Ileum (tissue), 1 donor: ENCODE results near the gene CTNNA1.

GRCh38 chr5:137333147-137333461, 166.0 kb downstream of the SPOCK1 start:
- PRO-cap, result no peak

DNA sequence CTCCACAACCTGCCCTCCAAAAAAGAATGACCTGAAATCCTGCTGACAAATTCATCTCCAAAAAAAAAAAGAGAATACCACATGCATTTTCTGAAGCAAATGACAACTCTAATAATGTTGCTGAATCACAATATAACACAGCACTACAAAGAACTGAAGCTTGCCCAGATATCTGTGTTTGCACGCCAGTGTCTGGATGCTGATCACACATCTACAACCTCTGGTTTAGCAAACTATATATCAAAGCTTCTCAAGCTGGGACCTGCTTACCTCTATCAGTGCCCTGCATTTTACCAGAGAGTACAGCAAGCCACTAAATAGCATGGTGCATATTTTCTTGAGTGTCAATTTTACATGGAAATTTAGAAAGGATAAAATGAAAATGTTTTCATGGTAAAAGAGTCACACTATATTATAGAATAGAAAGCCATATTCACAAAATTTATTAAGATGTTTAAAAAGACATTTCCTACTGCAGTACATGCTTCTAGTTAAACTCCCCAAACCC, 73.7 kb downstream of the SPOCK1 start:
- PRO-cap, result no peak

DNA sequence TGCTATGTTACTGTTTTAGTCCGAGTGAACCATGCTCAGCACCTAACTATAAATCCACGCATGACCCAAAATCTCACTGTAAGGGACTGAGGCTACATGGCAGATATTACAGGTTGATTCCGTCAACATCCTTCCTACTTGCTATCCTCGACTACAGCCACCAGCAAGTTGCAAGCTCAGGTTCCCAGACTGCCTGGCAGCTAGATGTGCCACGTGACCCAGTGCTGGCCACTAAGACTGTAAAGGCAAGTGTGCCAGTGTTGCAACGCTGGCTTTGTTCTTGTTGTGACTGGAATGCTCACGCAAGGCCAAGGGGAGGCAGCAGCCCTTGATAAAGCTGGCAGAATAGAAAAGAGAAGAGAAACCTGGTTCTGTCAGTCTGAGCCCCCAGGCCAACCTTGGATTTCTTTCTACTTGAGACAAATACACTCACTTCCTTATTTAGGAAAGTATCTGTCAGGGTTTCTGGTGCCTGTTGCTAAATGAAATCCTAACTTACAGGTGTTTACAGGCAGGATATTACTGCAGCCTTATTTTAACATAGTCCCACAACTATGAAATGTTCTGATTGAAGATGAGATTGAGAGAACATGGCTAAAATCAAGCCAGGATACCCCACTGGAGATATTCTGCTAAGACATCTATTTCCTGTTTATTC, 113.0 kb downstream of the KLHL3 start:
- PRO-cap, result no peak

GRCh38 chr5:137671950-137672478, 63.9 kb downstream of the KLHL3 start:
- PRO-cap, result no peak

GRCh38 chr5:137695817-137696486, 39.9 kb downstream of the KLHL3 start:
- PRO-cap, result no peak

- PRO-cap, result unidirectional peak, plus-strand start at chr5:137801261
These were observed 46.8 kb upstream of the HNRNPA0 start for GRCh38 chr5:137800930-137801397.

DNA sequence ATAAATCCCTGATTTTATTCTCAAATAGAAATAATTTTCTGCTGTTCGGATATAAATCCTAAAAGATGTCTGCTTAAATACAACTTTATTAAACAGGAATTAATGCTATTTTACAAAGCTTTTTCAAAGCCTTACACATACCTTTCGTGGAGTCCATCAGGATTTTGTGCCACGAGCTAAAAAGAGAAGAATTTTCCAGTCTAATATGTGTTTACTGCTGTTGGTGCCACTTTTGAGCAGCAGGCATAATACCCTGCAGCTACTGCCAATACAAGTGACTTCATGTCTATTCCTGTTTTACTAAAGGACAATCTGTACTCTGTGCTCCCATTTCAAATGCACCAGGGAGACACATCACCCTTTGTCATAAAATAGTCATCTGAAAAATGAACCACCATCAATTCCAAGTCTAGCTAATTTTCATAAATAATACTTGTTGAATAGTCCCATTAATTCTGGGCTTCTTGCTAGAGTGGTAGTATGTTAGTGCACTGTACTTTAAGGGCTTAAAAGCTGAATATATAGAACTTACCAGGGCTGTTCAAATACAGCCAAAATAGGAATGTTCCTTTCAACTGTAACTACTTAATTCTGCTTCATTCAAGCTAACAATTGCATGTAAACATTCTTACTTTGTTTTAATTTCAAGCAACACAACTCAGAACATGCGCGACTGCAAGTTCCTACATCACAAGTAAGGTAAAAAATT, 8.9 kb upstream of the PKD2L2 start:
- PRO-cap, result no peak

GRCh38 chr5:138032045-138032621, 746 bp downstream of the FAM13B start:
- PRO-cap, result bidirectional peak, plus-strand start at chr5:138032403, minus-strand start at chr5:138032275

GRCh38 chr5:138187690-138188377, 8.9 kb downstream of the KIF20A start:
- PRO-cap, result no peak

- PRO-cap, result no peak
These were observed 3.1 kb upstream of the KDM3B start for GRCh38 chr5:138349187-138349970.

- PRO-cap, result no peak
These were observed 16.7 kb downstream of the KDM3B start for GRCh38 chr5:138369177-138369576.

DNA sequence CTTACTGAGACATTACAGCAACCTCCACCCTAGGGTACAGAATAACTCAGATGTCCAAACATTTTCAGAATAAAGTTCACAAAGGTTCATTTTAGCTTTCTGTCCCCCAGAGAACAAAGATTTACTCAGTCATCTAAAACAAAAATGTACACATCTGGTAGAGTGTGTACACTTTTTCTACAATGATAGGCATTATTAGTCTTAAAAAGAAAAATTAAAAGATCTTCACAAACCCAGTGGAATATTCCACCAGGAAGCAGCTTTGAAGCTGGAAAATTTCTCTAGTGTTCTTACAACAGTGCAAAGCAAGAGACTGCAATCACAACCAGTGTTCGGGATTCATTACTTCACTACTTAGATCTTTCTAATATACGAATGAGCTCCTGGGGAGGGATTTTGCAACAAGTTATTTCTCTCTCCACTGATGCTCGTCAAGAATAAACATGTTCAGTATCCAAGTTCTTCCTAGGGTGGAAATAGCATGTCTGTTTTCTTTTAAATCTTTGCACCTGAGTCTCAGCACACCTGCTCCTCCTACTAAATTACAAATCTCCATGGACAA, 8.8 kb downstream of the ETF1 start:
- PRO-cap, result no peak

GRCh38 chr5:138564251-138565142, 10.7 kb downstream of the HSPA9 start:
- PRO-cap, result no peak

GRCh38 chr5:138752760-138753532, at the start of gene CTNNA1:
Gene CTNNA1, plus strand, starts transcription at chr5:138753425.
- PRO-cap, result bidirectional peak, plus-strand start at chr5:138753433, minus-strand start at chr5:138753019

DNA sequence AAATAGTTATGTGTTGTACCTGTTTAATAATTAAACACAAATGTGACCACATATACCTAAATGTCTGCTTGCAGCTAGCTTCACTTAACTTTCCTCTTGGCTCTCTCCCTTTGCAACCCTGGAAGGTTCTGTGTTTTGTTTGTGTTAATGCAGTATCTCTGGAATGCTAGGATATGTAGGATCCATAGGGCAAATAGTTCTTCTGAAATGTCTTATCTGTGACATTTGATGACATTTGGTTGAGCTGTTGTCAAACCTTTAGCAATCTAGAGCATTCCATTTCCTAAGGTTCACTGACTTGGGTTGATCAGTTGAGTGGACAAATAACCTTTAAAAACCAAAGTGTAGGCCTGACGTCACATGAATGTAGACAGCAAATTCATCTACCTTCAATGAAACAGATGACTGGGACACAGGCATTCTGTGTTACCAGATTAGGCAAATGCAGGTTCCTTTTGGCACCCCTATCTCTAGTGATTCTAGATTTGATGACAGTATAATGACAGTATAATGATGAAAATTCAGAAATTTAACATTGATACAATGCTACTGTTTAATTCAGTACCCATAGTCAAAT, 21.9 kb downstream of the CTNNA1 start:
- PRO-cap, result no peak

DNA sequence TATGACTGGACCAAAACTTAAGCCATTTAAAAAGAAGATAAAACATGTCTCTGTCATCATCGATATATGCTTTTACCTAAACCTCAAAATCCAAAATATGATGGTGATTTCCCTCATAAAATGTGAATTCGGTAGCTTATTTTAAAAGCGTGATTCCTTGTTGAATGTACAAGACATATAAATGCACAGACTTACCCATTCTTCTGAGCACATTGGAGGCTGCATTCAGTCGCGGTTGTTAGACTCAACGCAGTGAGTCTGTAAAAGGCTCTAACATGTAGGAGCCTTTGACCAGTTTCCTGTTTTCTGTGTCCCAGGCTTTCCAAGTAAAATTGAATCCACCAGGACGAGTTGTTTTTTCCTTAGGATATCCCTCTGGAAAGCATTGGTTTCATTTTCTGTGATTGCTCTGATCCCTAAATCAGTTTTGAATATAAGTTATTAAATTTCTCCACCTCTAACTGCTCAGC, 387 bp downstream of the LRRTM2 start:
- PRO-cap, result no peak

GRCh38 chr5:138932625-138932824, 57.4 kb upstream of the LRRTM2 start:
- PRO-cap, result no peak

DNA sequence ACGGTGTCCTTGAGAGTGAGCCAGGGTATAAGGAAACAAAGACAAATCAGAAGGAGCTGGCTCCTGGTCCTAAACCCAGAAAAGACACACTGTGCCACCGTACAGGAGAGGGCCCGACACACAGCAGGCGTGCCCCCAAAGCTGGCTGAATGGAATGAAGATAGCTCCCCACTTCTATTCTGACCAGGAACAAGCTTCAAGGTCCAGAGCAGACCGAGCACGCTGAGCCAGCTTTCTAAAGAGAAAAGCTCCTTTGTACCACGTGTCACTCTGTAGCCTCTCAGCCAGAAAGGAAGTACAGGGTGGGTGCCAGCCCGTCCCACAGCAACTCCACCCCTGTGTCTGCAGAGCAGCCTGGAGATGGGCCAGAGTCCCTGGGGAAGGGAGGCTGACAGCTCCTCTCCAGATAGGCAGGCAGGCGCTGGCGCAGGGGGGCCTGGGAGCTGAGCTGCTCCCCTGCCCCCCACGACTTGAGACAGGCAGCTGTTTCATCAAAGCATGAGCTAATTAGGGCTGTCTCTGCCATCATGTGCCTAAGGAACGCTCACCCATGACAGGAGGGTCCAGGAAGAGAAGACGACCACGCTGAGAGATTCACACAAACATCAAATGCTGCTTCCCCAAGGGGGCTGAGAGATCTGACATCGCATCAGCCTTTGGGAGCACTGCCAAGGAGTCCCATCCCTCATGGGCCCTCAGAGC, 78.2 kb upstream of the LRRTM2 start:
- PRO-cap, result unidirectional peak, plus-strand start at position 368 of the sequence

DNA sequence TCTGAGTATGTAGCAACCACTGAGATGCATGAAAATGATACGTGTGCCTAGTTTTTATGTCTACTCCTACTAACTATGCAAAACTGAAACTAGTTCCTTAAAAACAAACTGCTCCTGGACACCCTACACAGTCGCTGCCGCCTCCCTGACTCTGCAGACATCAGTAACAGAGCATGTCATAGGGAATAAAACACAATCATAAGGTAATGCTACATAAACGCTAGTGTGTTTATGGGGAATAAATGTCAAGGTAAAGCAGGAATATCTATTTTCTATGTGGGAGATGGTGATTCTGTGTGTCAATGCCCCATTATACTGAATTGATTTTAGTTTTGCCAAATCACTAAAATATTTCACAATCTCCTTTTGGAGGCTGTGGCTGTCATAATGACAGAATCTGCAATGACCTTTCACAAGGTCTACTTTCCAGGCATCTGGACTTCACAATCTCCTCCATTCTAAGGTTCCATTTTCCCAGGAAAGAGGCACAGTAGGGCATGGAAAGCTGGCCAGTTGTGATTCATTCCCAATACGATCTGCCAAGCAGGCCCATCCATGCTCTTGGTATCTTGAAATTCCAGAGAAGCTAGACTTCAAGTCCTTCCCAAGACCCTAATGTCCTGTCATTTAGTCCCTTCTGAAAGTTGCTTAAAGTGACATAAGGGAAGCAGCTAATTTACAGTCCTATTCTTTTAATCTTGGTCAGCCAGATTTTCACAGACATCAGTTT, 122.6 kb downstream of the SIL1 start:
- PRO-cap, result no peak

GRCh38 chr5:139330246-139330776, 11.3 kb upstream of the PAIP2 start:
- PRO-cap, result no peak